Thyroid gland (tissue), 7 donors: ENCODE data around the gene ANKLE1.

GRCh38 chr19:16374358-16374659, 49.7 kb downstream of the KLF2 start:
- PRO-cap, 2 experiments: no peak in any of the 2 experiments
- RAMPAGE, long total RNA, 5 experiments: no peak in any of the 5 experiments

- PRO-cap, 2 experiments: peak in 2 of 2 experiments; most common plus-strand start chr19:16383272 (in 1); most common minus-strand start chr19:16383142 (in 1)
- RAMPAGE, long total RNA, 5 experiments: no peak in any of the 5 experiments
Measured at GRCh38 chr19:16382596-16383694, 58.3 kb downstream of the KLF2 start.

- PRO-cap, 2 experiments: no peak in any of the 2 experiments
- RAMPAGE, long total RNA, 5 experiments: no peak in any of the 5 experiments
Measured at GRCh38 chr19:16404333-16405041, 67.3 kb downstream of the EPS15L1 start.

- PRO-cap, 2 experiments: peak in 2 of 2 experiments; most common plus-strand start chr19:16447202 (in 2); most common minus-strand start chr19:16447057 (in 1)
- RAMPAGE, long total RNA, 5 experiments: no peak in any of the 5 experiments
Measured at GRCh38 chr19:16446915-16447432, 24.8 kb downstream of the EPS15L1 start.

DNA sequence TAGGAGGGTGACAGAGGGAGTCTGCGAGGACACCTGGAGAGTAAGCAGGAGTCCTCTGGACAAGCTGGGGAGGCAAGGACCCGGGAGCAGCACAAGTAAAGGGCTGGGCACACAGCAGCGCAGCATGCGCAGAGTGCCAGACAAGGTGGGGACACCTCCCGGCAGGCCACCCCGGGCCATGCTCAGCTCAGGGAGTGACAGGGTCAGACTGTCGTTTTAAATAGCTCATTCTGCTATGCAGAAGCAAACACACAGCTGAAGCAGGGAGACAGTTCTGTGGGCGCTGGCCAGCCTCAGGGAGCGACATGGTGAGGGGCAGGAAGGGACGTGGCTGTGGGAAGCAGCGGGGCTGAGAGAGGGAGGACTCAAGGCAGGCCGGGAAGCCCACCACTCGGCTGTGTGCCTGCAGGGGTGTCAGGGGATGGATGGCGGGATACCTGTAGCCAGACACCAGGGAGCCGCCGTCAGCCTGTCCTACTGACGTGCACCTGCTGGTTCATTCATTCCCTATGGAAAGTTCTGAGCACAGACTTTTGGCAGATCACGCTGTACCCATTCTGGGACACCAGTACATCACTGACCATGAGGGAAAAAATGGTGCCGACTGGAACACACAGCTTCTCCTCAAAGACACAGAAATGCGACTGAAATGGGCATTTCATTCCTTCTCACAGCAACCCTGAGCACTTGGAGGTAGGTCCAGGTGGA, 26.2 kb downstream of the MED26 start:
- PRO-cap, 2 experiments: peak in 1 of 2 experiments; most common plus-strand start position 369 of the sequence (in 1)
- RAMPAGE, long total RNA, 5 experiments: no peak in any of the 5 experiments

GRCh38 chr19:16624069-16624615, 3.9 kb downstream of the MED26 start:
- PRO-cap, 2 experiments: no peak in any of the 2 experiments
- RAMPAGE, long total RNA, 5 experiments: no peak in any of the 5 experiments

DNA sequence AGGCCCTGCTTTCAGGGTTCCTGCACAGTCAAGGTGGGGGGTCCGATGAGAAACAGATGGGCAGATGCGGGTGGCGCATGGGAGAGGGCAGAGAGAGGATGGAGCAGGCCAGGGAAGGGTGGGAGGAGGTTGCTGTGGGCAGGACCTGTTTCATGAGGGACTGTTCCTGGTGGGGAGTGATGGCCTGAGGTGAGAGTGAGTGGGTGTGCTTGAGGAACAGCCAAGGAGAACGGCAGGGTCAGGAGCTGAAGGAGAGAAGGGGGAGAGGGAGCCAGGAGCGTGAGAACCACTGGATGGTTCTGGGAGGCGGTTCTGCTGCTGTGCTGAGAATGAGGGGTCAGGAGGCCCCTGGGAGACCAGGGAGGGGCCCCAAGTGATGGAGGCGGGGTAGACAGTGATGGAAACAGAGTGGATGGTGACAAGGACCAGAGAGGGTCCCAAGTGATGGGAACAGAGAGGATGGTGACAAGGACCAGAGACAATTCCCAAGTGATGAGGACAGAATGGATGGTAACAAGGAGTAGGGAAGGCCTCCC, 7.8 kb downstream of the SIN3B start:
- PRO-cap, 2 experiments: no peak in any of the 2 experiments
- RAMPAGE, long total RNA, 5 experiments: no peak in any of the 5 experiments

GRCh38 chr19:17052847-17053474, 22.3 kb downstream of the HAUS8 start:
- PRO-cap, 2 experiments: no peak in any of the 2 experiments
- RAMPAGE, long total RNA, 5 experiments: no peak in any of the 5 experiments

GRCh38 chr19:17098385-17099106, 23.0 kb downstream of the MYO9B start:
- PRO-cap, 2 experiments: no peak in any of the 2 experiments
- RAMPAGE, long total RNA, 5 experiments: no peak in any of the 5 experiments

DNA sequence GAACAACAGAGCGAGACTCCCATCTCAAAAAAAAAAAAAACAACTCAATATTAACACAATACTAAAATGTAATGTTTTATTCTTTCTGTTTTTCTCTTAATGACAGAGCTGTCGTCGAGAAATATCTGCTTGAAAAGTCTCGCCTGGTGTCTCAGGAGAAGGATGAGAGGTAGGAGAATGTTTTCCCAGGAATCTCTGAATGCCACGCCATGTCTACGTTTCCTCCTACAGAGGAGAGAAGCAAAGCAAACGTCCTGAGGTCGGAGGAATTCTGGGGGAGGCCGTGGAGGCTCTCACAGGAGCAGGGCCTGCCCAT, 62.7 kb upstream of the USE1 start:
- PRO-cap, 2 experiments: no peak in any of the 2 experiments
- RAMPAGE, long total RNA, 5 experiments: no peak in any of the 5 experiments

- PRO-cap, 2 experiments: no peak in any of the 2 experiments
- RAMPAGE, long total RNA, 5 experiments: no peak in any of the 5 experiments
Measured at GRCh38 chr19:17156072-17156271, 59.2 kb upstream of the USE1 start.

DNA sequence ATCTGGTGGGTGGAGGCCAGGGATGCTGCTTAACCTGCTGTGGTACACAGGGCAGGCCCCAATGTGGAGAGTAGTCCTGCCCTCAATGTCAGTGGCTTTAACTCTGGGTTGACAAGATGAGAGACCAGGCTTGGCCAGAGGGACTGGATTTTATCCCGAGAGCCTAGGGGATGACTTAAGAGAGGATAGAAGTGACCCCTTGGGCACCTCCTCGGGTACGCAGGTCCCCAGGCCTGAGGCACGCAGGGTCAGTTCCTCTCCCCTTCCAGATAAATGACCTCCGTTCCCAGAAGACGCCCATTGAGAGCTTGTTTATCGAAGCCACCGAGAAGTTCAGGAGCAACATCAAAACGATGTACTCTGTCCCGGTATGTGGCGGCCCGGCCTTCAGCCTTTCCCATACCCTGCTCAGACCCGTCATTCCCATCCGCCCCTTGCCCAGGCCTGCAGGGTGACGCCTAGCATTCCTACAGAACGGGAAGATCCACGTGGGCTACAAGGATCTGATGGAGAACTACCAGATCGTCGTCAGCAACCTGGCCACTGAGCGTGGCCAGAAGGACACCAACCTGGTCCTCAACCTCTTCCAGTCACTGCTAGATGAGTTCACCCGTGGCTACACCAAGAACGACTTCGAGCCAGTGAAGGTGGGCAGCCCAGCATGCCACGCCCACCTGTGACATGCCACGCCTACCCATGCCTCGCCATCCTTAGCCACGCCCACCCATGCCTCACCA, 13.3 kb upstream of the USE1 start:
- PRO-cap, 2 experiments: no peak in any of the 2 experiments
- RAMPAGE, long total RNA, 5 experiments: no peak in any of the 5 experiments

DNA sequence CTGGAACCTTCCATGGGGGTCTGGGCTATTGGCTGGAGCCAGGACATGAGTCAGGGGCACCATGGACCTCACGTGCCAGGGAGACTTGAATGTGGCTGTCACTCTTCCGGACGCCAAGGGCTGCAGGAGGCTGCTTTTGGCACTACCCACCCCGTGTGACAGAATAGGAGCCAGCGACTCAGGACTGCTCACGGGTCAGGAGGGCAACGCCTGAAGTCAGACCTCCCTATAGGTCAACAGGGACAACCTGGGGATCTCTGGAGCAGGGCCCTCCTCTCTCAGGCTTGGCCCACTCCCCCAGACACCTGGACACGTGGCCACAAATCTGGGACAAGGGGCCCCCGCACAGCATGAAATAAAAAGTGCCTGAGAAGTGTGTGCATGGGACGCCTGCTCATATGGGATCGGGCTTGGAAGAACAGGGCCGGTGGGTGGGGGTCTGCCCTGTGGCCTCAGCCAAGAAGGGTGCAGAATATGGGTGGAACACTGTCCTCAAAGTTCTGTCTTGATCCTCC, 2.2 kb upstream of the USE1 start:
- PRO-cap, 2 experiments: no peak in any of the 2 experiments
- RAMPAGE, long total RNA, 5 experiments: no peak in any of the 5 experiments

GRCh38 chr19:17215493-17216391, 585 bp downstream of the USE1 start:
- PRO-cap, 2 experiments: peak in 2 of 2 experiments; most common plus-strand start chr19:17215749 (in 1); most common minus-strand start chr19:17215646 (in 2)
- RAMPAGE, long total RNA, 5 experiments: start-site peak on the plus strand in 4 of 5 experiments, at chr19:17215718-17215840 at its widest, 46 to 124 reads per replicate

GRCh38 chr19:17281405-17282241, at the start of gene ANKLE1:
TSS of gene ANKLE1 (plus strand) at chr19:17281901.
- PRO-cap, 2 experiments: no peak in any of the 2 experiments
- RAMPAGE, long total RNA, 5 experiments: no peak in any of the 5 experiments

DNA sequence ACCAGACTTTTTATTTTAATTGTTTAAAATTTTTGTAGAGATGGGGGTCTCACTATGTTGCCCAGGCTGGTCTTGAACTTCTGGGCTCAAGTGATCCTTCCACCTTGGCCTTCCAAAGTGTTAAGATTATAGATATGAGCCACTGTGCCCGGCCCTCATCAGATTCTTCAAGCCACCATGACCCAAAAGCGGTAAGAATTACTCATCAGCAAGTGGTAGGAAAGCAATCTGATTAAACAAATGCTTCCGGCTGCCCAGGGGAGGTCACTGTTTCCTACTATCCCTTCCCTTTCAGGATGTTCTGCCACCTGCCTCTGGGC, 7.1 kb downstream of the ABHD8 start:
- PRO-cap, 2 experiments: no peak in any of the 2 experiments
- RAMPAGE, long total RNA, 5 experiments: no peak in any of the 5 experiments

- PRO-cap, 2 experiments: no peak in any of the 2 experiments
- RAMPAGE, long total RNA, 5 experiments: no peak in any of the 5 experiments
Measured at GRCh38 chr19:17577837-17578280, 22.4 kb downstream of the COLGALT1 start.

DNA sequence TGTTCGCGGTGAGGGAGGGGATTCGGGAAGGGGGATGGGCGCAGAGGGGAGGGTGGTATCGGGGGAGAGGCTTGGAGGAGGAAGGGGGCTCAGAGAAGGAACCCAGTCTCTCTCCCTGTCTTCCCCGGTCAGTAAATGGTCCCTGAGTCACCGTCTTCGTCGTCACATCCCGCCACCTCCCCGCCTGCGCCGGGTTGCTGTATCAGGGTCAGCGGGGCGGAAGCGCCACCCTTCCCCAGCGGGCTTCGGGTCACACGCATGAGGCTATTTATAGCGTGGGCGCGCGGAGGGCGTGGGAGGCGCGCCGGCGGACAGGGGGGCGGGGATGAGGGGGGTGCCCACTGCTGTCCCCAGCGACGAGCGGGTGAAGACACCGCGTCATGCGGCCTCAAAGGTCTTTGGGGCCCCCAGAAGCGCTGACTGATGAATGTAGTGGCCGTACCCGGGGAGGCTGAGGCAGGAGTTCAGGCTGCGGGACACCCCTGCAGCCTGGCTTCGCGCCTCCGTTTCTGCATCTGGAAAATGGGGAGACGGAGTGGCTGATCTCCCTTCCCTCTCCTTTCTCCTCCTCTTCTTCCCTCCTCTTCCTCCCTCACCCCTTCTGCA, 7.9 kb downstream of the UNC13A start:
- PRO-cap, 2 experiments: peak in 2 of 2 experiments; most common plus-strand start position 341 of the sequence (in 1); most common minus-strand start position 133 of the sequence (in 2)
- RAMPAGE, long total RNA, 5 experiments: no peak in any of the 5 experiments

GRCh38 chr19:17686628-17687077, 1.5 kb downstream of the UNC13A start:
- PRO-cap, 2 experiments: no peak in any of the 2 experiments
- RAMPAGE, long total RNA, 5 experiments: no peak in any of the 5 experiments

GRCh38 chr19:17720455-17720927, 1.2 kb downstream of the MAP1S start:
- PRO-cap, 2 experiments: no peak in any of the 2 experiments
- RAMPAGE, long total RNA, 5 experiments: no peak in any of the 5 experiments